Progenitor cell of endocrine pancreas (in vitro differentiated cells): ENCODE measurements around the gene NMD3.

DNA sequence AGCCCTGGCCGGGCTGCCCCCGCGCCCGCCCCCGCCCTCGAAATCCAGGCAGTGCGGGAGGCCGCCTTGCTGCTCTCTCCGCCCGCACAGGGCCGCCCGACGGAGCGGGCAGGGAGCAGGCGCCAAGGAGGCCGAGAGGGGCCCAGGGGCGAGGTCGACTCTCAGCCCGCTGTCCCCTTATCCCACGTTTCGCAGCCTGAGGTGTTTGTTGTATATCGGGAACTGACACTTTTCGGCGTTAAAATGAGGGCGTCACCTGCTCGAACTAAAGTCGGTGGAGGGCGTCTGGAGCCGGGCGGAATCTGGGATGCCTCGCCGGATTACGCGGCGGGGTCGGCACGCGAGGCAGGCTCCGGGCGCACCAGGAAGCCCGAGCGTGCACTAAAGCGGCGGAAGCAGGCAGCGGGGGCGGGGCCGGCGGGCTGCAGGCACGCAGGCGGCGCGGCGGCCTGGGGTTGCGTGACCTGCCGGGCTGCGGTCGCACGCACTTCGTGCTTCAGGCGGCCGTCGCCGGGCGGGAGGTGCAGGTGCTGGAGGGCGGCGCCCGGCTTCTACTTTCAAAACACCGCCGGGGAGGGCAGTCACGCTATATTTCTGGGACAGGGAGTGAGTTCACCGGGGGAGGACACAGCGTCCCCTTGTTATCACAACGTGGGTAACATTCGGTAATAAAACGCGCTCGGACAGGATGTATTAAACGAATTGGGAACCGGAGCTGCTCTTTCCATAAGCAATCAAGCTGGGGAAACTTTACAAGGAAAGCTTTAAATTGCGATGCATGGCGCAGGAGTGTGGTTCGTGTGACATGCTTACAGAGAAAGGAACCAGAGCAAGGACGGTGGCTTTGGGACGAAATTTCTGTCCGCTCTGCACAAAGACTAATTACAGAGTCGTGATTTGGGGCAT, 9.3 kb upstream of the LEKR1 start:
- PRO-cap, result bidirectional peak, plus-strand start at position 268 of the sequence, minus-strand start at position 267 of the sequence; bidirectional peak, plus-strand start at position 499 of the sequence, minus-strand start at position 378 of the sequence; unidirectional peak, minus-strand start at position 821 of the sequence

DNA sequence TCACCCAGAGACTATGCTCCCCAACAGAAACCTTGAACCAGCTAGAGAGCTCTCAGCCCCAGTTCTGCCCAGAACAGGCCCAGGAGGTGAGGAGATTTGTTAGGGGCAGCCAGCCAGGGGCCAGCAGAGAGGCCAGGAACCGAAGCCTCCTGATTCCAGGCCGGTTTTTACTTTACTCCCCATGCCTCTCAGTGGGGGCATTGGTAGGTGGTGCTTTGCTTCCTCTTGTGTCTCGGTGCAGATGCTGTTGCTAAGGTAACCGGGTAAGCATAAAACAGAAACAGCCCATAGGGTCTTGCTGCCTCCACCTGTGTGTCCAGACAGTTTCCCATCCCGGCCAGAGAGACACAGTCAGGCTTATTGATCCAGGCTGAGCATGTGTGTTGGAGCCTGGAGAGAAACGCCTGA, 54.7 kb downstream of the CCNL1 start:
- PRO-cap, result no peak

- PRO-cap, result no peak
Measured at GRCh38 chr3:157111606-157111962, 48.4 kb downstream of the CCNL1 start.

DNA sequence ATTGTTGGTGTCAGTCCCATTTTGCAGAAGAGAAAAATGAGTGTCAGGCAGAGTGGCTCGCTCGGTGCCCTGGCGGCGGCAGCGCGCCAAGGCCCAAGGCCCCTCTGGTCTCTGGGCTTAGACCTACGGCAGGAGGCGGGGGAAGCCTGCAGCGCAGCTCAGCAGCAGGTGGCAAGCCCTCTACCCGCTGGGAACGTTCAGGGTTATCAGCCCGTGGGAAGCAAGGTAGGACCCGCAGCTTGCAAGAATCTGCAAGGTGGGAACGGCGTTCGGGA, 39.9 kb downstream of the CCNL1 start:
- PRO-cap, result no peak

- PRO-cap, result no peak
Measured at GRCh38 chr3:157135965-157136639, 23.8 kb downstream of the CCNL1 start.

- PRO-cap, result no peak
Measured at GRCh38 chr3:157147230-157148112, 12.5 kb downstream of the CCNL1 start.

- PRO-cap, result no peak
Measured at GRCh38 chr3:157152193-157153502, 7.3 kb downstream of the CCNL1 start.

DNA sequence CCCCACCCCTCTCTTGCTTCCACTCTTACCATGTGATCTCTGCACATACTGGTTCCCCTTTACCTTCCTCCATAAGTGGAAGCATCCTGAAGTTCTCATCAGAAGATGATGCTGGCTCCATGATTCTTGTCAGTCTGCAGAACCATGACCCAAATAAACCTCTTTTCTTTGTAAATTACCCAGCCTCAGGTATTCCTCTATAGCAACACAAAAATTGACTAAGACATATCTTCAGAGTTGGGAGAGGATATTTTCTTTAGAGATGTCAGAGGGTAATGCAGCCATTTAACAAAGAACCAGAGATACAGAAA, 14.3 kb downstream of the MLF1 start:
- PRO-cap, result no peak

DNA sequence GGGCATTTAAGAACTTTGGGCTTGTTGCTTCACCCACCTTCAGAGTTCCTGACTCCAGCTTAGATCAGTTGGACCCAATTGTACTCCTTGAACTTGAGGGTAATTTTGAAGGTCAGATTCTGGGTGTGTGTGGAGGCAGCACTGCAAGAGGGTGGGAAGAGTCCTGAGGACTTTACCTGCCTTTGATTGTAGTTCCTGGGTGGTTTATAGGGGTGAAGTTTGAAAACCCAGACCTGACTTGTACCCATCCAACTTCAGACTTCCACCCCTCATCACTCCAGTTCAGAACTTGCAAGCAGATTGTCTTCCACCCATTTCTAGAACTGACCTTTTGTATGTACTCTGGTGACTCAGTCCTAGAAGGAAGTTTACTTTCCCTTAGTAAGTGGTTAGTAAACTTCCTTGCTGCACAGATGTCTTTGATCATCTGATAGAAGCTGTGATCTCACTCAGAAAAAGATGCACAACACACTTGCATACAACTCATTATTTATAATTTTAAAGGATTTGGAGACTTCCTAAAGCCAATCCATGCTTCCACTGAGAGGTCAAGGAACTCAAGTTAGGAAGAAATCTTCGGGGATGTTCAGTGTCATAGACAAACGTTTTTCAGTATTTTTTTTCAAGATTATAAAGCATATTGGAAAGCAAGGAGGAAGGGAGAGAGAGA, 100.7 kb downstream of the IQCJ start:
- PRO-cap, result no peak

- PRO-cap, result no peak
Measured at GRCh38 chr3:159604196-159604395, 331.1 kb downstream of the IQCJ-SCHIP1 start.

DNA sequence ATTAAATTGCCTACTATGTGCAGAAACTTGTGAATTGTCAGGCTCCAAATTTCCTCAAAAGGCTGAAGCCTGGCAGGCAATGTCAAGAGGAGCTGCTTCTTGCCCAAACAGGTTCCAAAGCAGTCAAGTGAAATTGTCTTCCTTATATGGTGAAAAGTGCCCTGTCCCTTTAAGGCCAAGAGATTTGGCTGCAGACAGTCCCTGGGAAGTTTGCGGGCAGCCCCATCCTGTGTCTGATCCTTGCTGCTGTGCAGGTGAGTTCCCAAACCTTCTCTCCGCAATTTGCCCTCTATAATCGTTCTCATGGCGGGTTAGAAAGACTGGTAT, 459.1 kb downstream of the IQCJ-SCHIP1 start:
- PRO-cap, result unidirectional peak, plus-strand start at position 225 of the sequence

DNA sequence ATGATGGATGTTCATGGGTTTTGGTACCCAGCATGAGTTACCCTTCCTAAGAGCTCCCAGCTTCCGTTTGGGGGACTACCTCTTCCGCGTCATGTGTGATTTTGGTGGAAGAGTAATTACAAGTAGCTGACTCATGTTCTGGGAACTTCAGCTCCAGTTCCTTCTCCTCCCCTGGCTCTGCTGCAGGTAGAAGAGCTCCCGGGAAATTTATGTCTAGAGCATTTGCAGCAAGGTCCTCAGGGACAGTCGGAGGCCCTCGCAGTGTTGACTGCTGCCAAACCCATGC, 445.3 kb upstream of the C3orf80 start:
- PRO-cap, result no peak

DNA sequence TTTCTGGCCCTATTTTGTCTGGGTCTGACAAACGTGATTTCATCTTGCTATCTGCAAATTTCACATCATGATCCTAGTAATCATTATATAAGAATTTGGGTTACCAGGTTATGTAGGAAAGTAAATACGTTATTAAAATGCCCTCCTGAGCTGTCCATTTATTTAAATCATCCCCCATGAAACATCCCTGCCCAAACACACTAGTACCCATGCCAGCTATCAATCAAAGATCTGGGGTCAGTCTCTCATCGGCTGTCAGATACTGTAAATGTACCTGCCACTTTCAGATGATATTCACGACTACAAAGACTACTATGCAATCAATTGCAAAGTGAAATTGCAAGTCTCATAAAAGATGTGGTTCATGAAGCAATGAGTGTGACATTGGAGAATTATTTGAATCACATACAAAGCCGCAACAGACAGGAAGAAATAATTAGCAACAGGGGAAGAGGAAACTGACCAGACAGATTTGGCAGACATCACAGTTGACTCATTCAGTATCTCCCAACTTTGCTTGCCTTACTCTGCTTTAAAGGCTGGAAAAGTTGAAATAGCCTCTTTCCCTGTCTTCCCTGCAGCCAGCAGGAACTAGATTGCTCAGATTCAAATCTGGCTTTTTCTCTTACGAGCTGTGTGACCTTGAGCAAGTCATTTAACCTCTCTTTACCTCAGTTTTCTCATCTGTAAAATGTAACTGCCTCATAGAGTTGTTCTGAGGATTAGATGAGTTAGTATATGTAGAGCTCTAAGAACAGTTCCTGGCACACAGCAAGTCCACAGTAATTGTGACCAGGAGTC, 95.7 kb upstream of the C3orf80 start:
- PRO-cap, result no peak

DNA sequence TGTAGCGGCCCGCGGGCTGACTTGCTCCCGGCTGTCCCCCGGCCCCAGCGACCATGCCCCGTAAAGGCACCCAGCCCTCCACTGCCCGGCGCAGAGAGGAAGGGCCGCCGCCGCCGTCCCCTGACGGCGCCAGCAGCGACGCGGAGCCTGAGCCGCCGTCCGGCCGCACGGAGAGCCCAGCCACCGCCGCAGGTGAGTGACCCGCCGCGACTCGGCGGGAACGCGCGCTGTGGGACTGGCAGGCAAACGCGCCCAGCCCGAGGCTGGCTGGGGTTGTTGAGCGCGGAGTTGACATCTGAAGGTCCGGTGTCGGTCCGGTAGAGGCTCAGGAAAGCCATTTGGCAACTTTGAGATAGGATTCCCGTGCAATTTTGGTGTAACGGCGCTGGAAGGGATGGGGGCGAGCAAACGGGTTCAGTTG, 1.3 kb downstream of the SMC4 start:
- PRO-cap, result no peak

- PRO-cap, result no peak
Measured at GRCh38 chr3:160416104-160416704, 16.8 kb downstream of the SMC4 start.

- PRO-cap, result no peak
Measured at GRCh38 chr3:160428118-160429323, 21.1 kb downstream of the TRIM59 start.

DNA sequence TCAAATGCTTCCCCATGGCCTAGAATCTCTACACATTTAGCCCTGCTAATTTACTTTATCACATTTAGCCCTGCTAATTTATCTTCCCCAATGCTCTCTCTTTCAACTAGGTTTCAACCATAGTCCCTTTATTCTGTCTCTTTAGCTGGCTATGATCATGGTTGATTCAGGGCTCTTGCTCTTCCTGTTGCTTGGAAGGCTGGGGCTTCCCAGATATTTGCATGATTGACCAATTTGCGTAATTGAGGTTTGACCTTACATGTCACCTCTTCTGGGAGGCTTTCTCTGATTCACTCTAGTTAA, 10.9 kb upstream of the ARL14 start:
- PRO-cap, result no peak

GRCh38 chr3:160738898-160739534, 17.0 kb upstream of the PPM1L start:
- PRO-cap, result no peak

GRCh38 chr3:160835996-160836381, 80.0 kb downstream of the PPM1L start:
- PRO-cap, result no peak

DNA sequence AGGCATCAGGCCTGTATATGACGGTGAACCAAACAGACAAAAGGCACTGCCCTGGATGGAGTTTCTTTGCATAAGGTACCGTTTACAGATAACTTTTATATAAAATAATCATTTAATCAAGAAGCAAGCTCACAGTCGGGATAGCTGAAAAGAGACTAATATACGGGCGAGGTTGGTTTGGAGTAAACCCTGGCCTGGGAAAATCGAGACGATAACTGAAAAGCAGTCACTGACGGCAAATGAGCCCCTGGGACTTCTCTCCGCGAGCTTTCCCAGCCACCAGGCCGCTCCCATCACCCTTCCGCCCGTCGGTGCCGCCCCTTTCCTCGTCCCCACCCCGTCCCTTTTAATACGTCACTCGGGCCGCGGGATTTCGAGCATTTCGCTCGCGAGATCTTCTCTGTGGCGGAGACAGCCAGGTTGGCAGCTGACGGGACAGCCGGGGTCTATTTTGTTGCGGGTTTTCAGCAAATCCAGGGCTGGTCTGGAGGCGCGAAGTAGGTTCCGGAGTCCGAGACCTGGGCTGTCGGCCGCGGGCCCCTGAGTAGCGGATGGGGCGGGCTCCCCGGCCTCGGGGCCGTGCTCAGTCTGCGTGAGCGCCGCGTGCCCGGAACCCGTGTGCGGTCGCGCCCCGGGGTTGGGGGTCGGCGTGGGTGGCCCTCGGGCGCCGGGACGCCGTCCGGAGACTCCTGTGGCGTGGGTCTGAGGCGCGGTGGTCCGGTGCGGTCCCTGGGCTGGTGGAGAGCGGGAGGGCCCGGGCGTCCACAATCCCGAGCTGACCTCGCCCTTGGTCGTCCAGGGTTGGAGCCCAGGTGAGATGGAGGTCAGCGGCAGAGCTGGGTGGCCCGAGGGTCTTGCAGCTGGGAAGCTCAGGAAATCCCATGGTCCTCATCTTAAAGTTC, at the start of gene NMD3:
NMD3 (plus strand) TSS at position 399 of the 902 bp plus-strand sequence.
- PRO-cap, result bidirectional peak, plus-strand start at position 398 of the sequence, minus-strand start at position 245 of the sequence; bidirectional peak, plus-strand start at position 685 of the sequence, minus-strand start at position 704 of the sequence